Bronchus (tissue), 1 donor: ENCODE measurements around a stretch of chr11.

DNA sequence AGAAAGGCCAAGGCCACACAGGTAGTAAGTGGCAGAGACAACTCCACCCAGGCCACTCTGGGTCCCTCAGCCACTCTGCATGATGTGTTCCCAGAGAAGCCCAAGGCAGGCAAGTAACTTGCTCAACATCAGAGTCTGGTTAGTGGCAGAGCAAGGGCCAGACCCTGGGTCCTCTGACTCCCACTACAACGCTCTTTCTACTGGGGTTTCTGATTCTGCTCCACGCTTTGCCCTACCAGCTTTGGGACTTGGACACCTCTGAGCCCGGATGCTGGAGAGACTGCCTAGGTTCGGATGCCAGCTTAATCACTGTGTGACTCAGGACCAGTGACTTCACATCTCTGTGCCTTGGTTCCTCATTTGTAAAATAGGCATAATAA, 67.2 kb downstream of the TP53I11 start:
- PRO-cap: no peak

DNA sequence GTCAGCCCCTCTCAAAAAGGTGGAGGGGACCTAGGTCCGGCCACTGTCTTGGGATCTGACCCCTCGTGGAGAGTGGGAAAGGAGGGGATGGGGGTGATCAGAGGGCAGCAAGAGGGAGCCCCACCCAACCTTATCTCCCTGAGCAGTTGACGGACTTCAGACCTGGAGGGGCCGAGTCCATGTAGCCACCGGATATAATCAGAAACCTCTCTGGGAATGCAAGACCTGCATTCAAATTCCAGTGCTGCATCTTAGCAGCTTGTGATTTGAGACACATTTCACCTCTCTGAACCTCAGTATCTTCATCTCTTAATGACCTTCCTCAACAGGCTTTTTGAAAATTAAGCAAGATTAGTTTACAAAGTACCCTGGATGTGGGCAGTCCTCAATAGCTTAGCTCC, 44.0 kb downstream of the TP53I11 start:
- PRO-cap: no peak

GRCh38 chr11:45181407-45182280, 35.2 kb downstream of the PRDM11 start:
- PRO-cap: unidirectional peak, minus-strand start at chr11:45181571

GRCh38 chr11:45266692-45267148, 19.4 kb downstream of the SYT13 start:
- PRO-cap: no peak

GRCh38 chr11:45390212-45390880, 104.2 kb upstream of the SYT13 start:
- PRO-cap: no peak

DNA sequence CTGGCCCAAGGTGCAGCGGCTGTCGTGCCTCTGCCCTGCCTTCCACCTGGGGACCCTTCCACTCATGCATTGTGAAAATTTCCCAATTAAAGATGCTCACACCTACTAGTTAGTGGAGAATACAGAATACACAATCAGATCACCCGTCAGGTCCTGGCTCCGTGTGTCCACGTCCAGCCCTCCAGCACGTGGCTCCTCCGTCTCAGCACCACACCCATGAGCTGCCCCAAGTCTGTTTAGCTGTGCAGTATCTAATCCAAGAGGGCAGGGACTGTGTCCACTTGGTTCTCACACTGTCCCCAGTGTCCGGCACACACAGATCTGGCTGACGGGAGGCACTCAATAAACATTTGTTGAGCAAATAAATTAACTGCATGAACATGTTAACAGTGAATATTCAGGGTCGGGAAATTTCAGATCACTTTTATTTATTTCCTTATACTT, 110.9 kb downstream of the CHST1 start:
- PRO-cap: no peak

DNA sequence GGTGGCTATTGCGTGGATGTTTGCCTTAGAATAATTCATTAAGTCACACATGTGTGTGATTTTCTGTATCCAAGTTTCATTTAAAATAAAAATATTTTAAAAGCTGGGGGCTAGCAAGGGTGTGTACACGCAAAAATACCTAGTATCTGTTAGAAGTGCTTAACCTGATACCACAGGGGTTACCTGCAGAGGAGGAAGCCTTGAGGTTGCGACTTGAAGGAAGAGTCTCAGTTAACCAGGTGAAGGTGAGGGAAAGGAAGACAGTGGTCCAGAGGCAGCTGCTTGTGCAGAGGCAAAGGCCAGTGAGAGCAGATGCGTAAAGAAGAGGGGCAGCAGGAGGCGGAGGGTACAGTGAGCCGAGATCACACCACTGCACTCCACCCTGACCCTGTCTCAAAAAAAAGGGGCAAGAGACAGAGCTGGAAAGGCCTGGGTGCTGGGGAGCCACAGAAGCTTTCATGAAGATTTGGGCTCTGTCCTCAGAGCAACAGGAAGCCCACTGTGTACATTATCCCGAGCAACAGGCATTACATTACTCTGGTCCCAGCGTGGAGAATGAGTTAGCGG, 18.2 kb downstream of the CRY2 start:
- PRO-cap: no peak

- PRO-cap: no peak
These were observed 4.3 kb upstream of the MAPK8IP1 start for GRCh38 chr11:45880966-45881659.

DNA sequence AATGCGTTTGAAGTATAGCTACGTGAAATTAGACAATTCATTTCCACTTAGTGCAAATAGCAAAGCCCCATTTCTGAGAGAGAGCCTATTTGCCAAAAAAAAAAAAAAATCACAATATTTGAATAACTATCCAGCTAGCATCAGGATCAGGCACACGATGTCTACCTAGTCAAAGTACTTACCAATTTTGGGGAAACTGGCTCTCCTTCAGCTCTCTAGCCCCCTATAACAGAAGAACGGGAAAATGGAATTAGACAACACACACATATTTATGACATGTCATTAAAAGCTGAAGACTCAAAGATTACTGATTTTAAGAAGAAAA, 29.3 kb downstream of the PHF21A start:
- PRO-cap: no peak

DNA sequence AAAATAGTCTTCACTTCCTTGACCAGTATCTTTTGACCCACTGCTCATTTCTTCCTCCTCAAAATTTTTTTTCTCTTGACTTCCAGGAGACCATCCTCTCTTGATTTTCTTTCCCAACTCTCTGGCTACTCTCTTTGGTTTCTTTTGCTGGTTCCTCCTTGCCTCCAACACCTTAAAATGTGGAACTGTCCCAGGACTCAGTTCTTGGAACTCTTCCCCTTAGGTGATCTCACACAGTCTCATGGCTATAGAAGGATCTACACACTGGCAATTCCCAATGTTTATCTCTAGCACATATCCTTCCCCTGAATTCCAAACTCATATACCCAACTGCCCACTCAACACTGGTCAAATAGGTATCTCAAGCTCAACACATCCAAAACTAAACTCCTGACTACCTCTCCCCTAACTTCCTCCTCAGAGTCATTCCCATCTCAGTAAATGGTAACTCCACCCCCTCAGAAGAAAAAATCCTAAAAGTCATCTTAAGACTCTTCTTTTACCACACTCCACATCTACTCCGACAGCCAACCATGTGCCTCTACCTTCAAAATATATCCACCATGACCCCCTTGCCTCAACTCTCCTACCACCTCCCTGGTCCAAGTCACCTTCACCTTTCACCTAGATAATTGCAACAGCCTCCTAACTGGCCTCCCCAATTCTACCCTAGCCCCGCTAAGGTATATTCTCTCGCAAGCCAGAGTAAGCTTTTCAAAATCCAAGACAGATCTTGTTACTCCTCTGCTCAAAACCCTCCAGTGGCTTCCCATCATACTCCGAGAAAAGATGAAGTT, 24.6 kb downstream of the PHF21A start:
- PRO-cap: no peak

DNA sequence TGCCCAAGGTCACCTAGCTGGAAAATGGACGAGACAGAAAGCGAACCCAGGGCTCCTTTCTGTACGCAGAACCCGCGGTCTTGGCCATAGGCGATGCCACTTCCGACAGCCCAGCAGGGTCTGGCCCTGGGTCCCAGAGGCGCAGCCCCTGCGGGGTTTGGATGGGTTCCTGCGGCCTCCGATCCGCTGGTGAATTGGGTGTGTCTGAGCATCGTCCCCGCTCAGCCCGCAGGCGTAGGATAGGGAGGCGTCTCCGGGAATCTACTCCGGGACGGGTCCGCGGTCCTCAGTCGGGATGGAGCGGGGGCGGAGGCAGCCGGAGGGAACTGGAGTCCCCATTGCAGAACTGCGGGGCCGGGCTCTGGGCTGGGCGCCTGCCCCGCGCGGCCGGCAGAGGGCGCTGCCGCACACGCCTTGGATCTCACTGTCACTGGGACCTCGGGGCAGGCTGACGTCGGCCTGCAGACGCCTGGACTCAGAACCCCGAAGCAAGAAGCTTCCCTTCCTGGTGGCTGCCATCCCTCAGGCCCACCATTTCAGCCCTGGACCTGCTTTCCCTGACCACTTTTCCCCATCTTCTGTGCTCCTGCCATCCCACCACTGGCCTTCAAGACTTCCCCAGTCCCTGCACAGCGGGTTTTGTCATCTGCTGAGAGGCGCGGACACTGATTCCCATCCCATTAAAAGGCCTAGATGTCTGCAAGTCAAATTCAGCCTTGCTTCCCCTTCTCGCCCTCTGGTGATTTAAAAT, 38.4 kb upstream of the CREB3L1 start:
- PRO-cap: bidirectional peak, plus-strand start at position 430 of the sequence, minus-strand start at position 232 of the sequence

DNA sequence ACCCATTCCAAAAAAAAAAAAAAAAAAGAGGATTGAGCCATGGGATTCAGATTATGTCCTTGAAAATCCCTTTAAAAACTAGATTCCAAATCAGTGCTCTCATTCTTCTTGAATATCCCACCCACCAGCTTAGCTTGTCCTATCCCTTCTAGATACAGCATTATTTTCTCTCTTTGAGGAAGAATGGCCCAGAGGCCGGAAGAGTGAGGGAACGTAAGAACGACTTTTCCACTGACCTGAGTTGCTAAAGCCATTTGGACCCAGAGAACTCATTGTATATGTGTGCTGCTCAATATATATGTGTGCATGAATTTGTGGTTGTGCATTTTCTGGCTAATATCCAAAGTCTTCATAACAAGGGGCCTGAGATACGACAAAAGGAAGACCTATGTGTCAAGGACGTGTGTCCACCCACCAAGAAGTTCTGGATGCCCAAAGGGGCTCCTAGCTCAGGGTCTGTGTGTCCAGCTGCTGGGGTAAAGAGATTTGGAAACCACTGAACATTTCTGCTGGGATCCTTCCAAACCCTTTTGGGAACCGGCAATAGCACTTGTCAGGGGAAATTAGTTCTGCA, 34.9 kb upstream of the CREB3L1 start:
- PRO-cap: no peak

- PRO-cap: no peak
These were observed 28.9 kb upstream of the CREB3L1 start for GRCh38 chr11:46248449-46249092.

- PRO-cap: no peak
These were observed 13.0 kb downstream of the CREB3L1 start for GRCh38 chr11:46290286-46290986.

GRCh38 chr11:46296485-46297505, 19.3 kb downstream of the CREB3L1 start:
- PRO-cap: no peak

DNA sequence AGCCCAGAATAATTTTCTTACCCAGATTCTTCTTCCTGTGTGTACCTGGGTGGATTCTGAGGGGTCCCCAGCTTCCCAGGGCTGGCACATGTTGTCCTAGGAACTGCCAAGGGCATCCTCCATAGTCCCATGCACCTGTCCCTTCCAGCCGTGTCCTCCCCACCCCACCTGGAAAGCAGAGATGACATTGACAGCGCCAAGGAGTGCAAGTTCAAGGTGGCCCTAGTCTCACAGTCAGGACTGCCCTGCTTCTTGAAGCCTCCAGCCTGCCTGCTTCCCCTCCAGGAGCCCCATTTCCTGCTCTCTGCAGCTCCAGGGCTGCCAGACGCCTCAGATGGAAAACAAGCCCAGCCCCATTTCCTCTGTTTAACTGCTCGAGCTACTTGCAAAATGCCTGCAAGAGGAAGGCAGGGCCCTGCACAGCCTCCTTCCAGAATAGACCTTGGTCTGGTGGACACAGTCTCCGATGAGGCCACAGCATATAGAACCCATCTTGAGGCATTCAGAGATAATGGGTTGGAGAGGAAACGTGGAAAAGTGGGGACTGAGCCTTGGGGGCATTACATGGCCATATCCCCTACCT, 5.1 kb upstream of the DGKZ start:
- PRO-cap: no peak

GRCh38 chr11:46348067-46348658, 900 bp downstream of the DGKZ start:
- PRO-cap: no peak

- PRO-cap: no peak
These were observed 4.8 kb downstream of the DGKZ start for GRCh38 chr11:46351599-46352854.

DNA sequence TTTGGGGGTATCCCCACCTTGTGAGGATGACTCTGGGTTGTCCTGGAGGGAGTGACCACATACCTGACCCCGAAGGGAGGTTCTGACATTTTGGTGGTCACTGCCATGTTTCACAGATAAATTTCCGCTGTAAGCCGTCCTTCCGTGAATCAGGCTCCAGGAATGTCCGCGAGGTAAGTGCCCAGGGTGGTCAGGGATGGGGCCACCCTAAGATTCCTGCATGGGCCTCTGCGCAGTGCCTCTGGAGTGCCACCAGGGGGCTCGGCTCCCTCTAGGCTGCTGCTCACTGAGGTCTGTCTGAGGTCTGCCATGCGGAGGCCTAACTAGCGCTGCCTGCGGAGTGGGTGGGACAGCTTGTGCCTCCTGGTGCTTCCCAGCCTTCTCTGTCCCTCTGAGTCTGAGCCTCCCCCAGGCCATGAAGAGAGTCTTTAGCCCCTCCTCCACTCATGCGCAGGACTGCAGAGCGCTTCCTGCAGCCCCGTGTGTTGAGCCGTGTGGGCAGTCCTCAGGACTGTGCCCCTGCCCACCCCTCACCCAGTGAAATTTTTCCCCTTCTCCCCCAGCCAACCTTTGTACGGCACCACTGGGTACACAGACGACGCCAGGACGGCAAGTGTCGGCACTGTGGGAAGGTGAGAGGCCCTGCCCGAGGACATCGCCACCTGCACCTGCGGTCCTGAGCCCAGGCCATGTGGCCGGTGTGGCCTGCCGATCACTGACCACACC, 11.9 kb upstream of the MDK start:
- PRO-cap: no peak

- PRO-cap: no peak
These were observed 7.3 kb upstream of the MDK start for GRCh38 chr11:46373998-46374708.